Epithelial cell of prostate (primary cell): ENCODE results near the gene CHURC1.

GRCh38 chr14:63591442-63591931, 48.3 kb upstream of the PPP2R5E start:
- RRBS: no CpG with 5 or more reads among the region's 6 CpGs

DNA sequence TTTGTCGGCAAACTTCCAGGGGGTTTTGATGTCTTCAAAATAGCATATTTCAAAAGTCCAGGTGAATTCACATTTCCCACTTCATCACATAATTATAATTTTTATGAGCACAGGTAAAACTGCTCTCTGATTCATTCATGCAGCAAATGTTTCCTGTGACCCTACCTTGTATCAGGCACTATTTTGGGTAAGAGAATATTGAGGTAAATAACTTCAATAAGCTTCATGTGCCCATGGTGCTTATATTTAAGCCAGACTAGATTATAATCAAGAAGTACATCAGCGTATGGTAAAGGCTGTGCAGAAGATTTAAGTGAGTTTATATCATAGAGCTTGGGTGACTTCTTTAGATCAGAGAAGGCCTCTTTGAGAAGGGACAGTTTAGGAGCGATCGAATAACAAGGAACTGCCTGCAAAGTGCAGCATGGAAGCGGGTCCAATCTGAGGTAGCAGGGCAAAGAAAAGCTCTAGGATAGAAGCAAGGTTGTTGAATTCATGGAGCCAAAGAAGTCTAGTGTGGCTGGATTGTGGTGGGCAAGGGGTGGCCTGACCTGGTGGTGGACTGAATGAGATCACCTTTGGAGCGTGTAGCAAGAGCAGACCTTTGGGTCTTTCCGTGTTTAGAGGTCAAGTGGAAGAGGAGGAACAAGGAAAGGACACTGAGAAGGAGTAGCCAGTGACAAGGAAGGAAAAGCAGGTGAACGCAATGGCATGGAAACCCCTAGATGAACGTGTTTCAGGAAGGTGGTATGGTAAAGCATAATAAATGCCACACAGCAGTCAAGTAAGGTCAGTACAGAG, 66.4 kb downstream of the SYNE2 start:
- RRBS: no CpG with 5 or more reads among the region's 9 CpGs

DNA sequence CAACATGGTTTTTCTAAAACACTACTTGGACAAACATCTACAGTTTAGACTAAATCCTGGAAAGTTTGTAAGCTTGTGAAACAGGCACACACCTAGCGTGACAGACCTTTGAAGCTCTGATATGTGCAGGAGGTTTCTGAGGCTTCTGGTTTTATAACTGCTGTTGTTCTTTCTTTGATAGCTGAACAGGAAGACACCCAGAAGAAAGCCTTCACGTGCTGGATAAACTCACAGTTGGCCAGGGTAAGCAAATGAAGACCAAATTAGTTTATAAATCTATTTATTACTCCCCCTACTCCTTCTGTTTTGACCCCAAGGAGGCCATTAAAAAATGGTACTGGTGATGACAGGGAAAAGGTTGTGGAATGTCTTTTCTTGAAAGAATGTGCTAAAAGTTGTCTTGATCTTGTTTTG, 87.6 kb downstream of the SYNE2 start:
- RRBS: no CpG with 5 or more reads among the region's 2 CpGs

DNA sequence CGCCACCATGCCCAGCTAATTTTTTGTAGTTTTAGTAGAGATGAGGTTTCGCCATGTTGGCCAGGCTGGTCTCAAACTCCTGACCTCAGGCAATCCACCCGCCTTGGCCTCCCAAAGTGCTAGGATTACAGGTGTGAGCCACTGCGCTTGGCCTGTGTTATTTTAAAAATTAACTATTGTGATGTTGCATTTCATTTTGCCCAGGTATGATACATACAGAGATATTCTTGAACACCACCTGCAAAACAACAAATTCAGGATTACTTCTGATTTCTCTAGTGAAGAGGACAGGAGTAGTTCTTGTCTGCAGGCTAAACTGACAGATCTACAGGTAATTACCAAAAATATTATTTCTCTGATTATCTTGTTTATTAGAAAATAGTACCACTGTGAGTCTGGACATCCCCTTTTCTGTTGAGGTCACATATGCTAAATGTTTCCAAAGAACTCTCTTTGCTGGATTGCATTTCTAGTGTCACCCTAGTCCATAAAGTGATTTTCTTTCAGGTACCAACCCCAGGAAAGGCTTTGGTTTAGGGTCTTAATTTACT, 146.0 kb downstream of the SYNE2 start:
- RRBS: no CpG with 5 or more reads among the region's 4 CpGs

DNA sequence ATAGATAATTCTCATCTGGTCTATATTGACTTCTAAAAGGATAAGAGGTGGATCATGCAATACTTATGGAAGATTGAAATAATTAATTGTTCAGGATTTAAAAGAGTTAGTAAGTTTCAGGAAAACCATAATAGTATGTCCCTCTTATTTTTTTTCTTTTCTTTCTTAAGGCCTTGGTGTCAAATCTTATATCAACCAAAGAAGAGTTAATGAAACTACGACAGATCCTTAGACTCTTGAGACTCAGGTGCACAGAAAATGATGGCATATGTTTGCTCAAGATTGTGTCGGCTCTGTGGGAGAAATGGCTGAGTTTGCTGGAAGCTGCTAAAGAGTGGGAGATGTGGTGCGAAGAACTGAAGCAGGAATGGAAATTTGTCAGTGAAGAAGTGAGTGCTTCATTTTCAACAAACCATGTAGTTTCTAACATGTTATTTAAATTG, 212.5 kb downstream of the SYNE2 start:
- RRBS: no CpG with 5 or more reads among the region's 3 CpGs

GRCh38 chr14:64098595-64098854, 195.6 kb downstream of the ESR2 start:
- RRBS: no CpG with 5 or more reads among the region's 4 CpGs

DNA sequence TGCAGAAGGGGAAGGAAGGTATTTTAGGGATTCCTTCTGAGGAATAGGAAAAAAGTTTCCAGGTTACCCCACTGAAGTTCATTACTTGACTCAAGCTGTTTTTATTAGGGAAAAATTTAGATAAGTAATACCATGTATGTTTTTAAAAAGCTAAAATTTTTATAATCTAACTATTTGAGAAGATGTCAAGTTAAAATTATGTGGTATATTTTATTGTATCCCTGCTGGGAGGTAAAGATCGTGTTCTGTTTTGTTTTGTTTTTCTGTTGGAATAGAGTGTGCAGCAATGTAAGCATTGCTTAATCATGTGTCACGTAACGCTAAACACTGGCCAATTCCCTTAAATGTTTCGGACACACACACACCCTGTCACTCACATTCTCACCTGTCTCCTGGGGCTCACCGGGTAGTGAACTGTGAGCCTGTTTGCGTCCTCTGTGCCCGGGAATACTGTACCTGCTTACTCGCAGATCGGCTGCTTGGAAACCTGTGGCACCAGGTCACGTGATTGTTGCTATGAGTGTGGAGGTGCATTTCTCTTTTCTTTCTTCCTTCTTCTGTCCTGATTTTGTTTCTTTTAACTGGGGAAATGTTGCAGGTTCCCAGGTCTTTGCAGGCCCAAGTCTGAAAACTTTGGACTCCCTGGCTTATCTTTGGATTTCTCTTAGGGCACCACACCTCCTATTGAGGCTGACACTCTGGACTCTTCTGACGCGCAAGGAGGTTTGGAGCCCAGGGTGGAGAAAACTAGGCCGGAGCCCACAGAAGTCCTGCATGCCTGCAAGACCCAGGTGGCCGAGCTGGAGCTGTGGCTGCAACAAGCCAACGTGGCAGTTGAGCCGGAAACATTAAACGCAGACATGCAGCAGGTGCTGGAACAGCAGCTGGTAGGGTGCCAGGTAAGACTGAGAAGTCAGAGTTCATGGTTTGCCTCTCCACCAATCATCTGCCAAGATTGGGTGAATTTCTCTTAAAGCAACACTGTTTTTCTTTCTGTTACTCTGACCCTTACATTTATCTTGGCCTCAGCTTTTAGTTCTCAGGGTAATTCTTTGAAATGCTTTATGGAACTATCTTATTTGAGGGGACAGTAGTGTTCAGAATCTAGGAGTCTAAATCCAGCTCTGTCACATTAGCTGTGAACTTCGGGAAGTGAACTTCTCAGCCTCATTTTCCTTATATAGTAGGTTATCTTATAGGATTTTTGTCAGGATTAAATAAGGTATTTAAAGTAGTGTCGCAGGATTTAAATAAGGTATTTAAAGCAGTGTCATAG, 181.1 kb downstream of the ESR2 start:
- RRBS: 59% methylated on average over 3 of the region's 19 CpGs

- RRBS: no CpG with 5 or more reads among the region's 1 CpG
Measured at GRCh38 chr14:64203214-64203680, 90.9 kb downstream of the ESR2 start.

- RRBS: no CpG with 5 or more reads among the region's 24 CpGs
Measured at GRCh38 chr14:64234977-64235957, 58.9 kb downstream of the ESR2 start.

- RRBS: under 1% methylated on average over 4 of the region's 15 CpGs
Measured at GRCh38 chr14:64388490-64388962, 373 bp downstream of the MTHFD1 start.

DNA sequence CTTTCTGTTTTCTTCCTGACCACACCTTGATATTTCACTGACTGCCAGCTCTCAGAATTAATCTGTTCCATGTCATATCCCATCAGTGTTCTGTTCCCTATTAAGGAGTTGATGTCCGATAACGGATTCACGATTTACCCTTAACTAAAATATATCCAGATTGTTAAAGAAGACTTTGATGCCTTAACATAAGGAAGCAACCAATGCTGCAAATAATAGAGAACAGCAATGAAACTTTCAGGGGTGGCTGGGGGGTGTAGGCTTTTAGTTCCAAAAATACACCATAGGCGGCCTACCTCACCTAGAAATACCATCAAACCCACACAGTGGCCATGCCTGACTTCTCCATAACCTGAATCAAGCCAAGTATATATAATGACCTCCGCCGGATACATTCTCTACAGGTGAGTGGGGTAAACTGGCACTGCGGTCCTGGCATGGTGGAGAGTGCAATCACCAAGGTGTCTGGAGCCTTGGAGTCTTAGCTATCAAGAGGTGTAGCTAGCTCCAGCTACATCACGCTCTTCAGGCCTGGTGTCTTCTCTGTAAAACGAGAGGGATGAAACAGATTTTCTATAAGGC, 1.3 kb downstream of the ZBTB25 start:
- RRBS: no CpG with 5 or more reads among the region's 9 CpGs

DNA sequence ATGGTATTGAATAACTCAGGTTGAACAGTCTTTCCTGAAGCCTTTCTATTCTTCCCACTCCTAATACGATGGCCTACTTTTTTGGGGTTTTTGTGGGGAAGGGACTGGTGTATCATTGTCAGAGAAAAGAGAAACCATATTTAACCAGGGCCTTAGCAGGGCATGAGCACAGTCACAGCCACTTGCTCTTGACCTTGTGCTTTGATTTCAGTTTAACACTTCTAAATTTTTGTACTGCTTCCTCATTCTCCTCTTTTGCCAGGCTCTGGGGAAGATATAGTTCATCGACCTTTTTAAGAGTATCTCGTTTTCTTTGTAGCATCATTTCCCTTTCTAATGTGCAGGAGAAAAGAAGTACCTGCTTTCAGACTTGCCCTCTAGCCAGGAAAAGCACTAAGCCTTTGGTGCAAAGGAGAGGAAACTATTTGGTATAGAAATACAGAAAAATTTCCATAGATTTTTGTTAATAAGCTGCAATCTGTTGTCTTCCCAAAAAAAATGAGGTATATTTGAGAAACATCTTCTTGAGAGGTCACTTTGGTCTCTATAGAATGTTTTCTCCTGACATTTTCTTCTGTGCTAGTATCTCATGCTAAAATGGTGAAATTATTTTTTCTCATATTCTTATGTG, 2.2 kb downstream of the ZBTB1 start:
- RRBS: no CpG with 5 or more reads among the region's 3 CpGs

GRCh38 chr14:64514837-64515401, 10.3 kb downstream of the ZBTB1 start:
- RRBS: no CpG with 5 or more reads among the region's 2 CpGs

DNA sequence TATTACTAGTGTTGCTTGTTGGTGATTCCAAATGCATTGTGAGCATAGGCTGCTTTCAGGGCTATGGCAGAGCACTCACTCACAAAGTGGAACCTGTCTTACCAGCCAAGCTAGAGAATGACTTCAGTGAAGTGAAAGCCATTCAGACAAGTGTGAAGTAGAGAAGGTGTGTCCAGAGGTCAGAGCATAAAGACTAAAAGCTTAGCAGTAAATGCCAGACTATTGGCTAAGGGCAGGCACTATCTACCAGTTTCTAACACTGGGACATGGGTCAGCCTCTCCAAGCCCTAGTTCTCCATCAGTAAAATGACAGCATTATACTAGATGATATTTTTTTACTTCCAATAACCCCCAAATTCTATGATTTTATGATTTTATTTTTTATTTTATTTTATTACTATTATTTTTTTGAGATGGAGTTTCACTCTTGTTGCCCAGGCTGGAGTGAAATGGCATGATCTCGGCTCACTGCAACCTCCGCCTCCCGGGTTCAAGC, 12.8 kb downstream of the PPP1R36 start:
- RRBS: no CpG with 5 or more reads among the region's 3 CpGs

DNA sequence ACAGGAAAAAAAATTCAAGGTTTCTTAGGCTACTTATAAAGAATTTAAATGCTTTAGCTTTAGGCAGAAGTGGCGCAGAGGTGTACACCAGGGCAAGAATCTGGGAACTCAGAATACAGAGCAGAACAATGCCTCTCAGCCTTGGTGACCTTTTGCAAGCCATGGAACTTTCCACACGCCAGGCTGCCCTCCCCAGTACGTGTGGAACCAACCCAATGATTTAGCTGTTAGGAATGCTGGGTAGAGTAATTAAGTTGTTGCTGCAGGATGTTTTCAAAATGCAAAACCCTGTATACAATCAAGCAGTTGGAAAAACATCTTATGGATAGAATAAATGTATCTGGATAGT, 19.3 kb downstream of the PPP1R36 start:
- RRBS: no CpG with 5 or more reads among the region's 3 CpGs

DNA sequence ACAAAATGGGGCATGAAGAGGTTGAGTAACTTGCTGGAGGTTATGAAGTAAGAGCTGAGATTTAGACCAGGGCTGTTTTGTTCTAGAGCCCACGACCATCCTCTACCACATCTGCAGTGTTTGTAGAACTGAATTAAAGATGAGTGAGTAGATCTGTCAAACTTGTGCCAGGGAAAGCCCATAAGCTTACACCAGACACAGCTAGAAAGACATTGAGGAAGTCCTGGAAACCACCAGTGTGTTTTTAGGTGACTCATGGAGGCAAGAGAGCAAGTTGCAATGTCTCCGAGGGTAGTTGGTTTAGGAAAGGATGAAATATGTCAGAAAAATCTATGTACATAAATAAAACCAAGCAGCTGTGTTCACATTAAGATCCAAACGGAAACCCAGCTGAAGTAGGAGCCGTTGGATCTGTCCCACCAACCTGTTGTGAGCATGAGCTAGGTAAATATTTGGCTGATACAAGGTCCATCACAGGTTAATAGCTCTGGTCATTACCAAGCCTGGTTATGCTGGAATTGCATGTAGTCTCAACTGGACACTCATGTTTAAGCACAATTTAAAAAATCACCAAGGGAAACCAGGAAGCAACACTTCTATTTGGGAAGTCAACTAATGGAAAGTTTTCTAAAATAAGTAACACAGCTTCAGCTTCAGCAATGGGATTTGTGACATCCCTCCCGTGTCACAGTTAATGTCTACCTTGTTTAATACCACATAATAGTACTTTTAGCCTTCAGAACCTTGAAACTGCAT, 49.8 kb upstream of the PLEKHG3 start:
- RRBS: no CpG with 5 or more reads among the region's 5 CpGs

- RRBS: no CpG with 5 or more reads among the region's 24 CpGs
Measured at GRCh38 chr14:64683006-64683889, 21.0 kb upstream of the PLEKHG3 start.

DNA sequence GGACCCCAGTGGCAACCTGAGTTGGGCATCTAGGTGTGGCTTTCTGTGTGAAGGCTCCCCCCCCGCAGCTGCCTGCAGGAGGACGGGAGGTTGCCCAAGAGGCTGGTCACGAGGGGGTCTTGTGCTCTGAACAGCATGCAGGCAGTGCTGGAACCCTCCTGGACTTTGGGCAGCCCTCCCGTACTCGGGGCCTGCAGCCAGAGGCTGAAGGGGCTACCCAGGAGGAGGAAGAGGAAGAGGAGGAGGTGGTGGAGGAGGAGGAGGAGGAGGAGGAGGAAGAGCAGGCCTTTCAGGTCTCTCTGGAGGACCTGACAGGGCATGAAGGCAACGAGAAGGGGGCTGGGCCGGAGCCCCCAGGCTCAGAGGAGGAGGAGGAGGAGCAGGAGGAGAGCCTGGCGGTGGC, 33.5 kb downstream of the PLEKHG3 start:
- RRBS: no CpG with 5 or more reads among the region's 8 CpGs

DNA sequence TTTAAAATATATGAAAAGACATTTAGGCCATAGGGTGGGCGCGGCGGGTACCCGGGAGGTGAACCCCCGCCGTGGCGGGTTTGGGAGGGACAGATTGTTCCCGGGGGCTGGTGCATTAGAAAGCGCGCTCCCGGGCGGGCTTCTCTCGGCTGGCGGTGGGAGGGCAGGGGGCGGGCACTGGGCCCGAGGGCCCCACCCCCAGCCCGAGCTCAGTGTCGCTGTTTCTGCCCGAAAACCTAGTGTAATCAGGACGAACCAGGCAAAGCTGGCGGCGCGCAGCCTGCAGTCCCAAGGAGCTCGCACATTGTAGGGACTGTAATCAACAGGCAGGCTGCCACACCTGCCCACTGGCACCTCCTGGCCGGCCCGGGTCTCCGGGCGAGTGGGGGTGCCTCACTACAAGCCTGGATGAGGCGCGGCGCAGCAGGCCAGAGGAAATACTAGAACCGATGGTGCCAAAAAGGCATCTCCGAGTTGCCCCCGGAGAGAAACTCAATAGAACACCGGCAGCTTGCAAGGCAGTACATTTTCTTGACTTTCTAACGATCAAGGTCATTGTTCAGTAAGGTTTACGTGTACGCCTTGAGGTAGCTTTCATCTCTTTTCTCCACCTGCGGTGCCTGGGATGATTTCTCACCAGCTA, 767 bp upstream of the SPTB start:
- RRBS: 3% methylated on average over 10 of the region's 39 CpGs

- RRBS: 2% methylated on average over 5 of the region's 30 CpGs
Measured at GRCh38 chr14:64914017-64914541, at the start of gene CHURC1. CHURC1 (plus strand) TSS chr14:64914455.